SJCRH30 (cell line): ENCODE results near the genes C1orf210, CDC20 and PTPRF.

- RAMPAGE, long total RNA, result no peak
Observed at GRCh38 chr1:42298681-42299801, 36.0 kb downstream of the FOXJ3 start.

DNA sequence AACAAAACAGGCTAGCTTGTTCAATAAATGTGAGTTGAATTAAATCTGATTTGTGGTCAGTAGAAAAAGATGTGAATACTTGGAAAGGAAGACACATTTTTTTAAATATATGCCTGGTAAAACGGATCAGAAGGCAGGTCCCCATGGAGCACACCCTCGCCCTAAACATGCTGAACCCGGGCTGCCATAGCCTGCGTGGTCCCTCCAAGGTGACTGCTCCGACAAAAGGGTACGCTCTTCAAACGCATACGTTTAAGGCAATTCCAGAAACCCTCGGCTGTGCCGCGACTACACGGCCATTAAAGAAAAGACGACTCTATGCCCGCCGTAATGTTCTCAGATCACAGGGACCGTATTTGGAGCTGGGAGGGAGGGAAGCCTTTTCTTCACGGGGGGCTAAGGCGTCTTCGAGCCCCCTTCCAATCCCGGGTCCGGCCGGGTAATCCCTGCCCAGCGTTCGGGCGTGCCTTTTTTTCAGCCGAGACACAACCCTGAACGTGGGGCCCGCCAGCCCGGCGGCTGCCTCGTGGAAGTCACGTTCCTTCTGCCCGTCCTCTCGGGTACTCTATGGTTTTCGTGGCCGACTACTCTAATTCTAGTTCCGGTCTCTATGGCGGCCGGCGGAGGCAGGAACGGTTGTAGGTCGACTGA lies 482 bp upstream of the YBX1 start:
- RAMPAGE, long total RNA, result no peak

DNA sequence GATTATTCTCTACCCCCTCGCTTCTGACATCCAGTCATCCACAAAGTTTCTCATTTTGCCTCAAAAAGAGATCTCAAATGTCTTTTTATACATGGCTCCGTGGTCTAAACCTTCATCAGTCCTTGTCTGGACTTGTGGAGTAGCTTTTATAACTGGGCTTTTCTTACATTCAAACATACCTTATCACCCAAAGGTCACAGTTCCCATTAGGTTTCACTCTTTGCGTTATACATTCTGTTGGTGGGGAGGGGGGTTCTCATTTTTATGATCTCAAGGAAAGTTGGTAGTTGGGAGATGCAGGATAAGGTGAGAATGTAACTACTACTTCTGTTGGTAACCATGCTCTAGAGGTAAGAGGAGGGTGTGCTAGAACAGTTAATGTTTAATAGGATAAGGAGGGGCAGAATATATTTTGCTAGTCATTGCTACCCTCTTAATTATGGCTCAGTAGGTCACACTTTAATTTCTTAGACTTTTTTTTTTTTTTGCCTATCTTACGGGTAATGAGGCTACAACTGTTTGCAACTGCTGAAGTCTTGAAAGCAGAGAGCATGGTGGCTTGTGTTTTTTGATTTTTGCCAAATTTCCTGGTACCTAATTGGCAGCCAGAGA lies 10.7 kb downstream of the YBX1 start:
- RAMPAGE, long total RNA, result no peak

DNA sequence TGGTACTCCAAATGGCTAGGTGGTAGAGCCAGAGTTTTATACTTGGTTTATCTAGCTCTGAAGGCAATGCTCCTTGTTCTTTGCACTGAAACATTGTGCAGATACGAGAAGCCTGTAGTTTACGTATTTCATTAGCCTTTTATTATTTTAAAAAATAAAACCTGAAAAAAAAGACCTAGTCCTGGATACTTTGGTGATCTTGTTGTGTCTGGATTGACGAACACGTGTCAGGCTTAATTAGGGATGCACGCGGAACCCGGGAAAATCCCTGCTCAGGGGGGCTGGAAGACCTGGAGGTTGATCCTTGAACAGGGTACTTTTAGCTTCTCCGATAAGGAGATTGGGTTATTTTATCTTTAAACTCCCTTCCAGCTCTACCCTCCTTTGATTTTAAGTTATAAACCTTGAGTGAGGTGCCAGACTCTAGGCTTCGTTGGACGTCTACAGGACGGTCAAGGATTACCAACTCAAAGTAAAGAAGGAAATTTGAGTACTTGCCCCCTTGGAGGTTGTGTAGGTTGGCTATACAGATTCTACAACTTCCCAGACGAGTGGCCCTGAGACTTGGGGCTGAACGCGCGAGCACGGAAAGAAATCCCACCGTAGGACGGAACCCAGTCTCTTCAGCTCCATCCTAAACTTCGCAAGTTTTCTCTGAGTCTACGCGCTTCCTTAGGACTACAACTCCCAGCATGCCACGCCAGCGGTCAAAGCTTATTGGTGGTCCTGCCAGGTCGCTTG lies 484 bp upstream of the ZNF691 start:
- RAMPAGE, long total RNA, result start-site peak on the minus strand centred at position 652 of the sequence, 34 bp wide, 169 and 37 reads in 2 replicates

DNA sequence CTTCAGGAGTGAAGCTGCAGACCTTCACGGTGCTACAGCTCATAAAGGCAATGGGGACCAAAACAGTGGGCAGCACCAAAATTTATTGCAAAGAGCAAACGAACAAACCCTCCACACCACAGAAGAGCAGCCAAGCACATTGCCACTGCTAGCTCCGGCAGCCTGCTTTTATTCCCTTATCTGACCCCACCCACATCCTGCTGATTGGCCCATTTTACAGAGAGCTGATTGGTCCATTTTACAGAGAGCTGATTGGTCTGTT lies 42.5 kb downstream of the SLC2A1 start:
- RAMPAGE, long total RNA, result no peak

DNA sequence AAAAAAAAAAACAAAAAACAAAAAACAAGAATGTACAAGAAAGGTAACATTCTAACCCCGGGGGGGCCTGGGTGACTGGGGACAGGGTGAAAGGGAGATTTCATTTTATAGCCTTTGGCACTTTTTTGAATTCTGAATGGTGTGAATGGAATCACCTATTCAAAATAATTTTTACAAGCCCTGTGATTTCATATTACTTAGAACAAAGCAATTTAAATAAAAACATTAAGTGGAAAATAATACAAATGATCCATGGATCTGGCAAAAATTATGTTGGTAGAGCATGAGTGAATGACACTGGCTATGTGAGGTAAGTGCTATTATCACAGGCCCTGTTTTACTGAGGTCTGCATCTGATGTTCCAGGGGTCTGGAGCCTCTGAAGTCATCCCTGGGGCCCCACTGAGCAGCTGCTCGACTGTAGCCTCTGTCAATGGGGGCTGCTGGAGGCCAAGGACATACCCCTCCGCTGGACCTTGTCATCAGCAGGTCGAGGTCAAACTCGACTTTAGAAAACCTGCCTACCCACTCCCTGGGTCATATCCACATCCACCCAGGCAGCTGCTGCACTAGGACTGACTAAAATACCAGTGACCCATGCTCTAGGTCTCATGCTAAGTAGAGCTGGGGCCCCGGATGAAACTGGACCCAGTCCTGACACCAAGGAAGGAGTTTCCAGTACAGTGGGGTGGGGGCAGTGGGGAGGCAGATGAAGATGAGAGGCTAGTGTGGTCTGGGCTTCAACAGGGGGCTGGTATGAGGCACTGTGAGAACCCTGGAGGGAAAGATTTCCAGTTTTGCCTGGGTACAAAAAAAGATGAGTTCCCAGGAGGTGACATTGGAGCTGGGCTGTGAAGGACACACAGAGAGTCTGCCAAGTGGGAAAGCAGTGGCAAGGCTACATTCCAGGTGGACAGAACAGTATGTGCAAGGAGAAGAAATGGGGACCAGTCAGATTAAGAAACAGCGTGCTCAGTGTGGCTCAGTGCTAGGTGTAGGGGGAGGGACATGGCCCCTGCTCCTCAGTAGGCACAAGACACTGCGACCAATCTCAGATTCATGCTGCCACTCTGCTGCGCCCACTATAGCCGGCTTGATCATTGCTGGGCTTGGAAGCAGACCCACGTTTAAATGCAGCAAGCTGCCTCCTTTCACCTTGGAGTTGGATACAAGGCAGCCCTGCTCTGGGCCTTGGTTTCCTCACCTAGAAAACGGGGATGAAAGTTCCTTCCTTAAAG lies 12.5 kb downstream of the SLC2A1 start:
- RAMPAGE, long total RNA, result no peak

GRCh38 chr1:43067774-43068649 lies 79.7 kb upstream of the CFAP144 start:
- RAMPAGE, long total RNA, result no peak

DNA sequence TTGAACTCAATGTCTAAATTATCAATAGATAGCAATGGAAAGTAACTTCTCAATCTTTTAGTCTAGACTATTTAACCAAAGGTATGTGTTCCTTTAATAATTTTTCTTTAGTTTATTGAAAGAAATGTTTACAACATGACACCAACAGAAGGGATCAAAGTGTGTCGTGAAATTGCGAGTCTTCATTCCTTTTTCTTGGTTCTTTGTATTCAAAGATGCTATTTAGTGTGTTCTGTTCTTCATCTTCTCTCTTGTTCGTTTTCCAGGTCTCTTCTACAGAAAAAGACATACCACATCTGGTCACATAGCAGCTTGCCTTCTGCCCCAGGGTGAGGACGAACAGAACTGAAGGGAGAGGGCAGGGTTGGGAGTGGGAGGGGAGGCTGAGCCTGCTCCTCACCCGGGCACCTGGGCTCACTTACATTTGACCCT lies 7.9 kb downstream of the EBNA1BP2 start:
- RAMPAGE, long total RNA, result no peak

DNA sequence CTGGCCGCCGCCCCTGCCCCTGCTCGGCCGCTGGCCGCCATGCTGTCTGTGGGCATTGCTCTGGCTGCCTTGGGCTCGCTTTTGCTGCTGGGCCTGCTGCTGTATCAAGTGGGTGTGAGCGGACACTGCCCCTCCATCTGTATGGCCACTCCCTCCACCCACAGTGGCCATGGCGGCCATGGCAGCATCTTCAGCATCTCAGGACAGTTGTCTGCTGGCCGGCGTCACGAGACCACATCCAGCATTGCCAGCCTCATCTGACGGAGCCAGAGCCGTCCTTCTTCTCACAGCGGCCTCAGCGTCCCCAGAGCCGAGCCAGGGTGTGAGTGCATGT lies 3.3 kb downstream of the TMEM125 start:
- RAMPAGE, long total RNA, result no peak

GRCh38 chr1:43285443-43286244 lies at the start of gene C1orf210:
Gene C1orf210 (minus strand): TSS chr1:43285581.
- RAMPAGE, long total RNA, result no peak

DNA sequence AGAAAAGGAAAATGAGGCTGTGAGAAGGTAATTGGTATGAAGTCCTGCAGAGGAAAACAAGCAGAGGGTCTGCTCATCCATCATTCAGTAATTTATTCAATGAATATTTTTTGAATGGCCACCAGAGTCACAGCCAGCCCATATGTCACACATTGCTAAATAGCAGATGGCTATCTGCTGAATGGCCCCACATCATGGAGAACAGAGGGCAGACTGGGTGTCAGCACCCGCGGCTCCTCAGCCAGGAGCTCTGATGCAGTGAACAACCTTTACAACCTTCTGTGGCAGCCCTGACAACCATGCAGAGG lies 2.6 kb upstream of the C1orf210 start:
- RAMPAGE, long total RNA, result no peak

DNA sequence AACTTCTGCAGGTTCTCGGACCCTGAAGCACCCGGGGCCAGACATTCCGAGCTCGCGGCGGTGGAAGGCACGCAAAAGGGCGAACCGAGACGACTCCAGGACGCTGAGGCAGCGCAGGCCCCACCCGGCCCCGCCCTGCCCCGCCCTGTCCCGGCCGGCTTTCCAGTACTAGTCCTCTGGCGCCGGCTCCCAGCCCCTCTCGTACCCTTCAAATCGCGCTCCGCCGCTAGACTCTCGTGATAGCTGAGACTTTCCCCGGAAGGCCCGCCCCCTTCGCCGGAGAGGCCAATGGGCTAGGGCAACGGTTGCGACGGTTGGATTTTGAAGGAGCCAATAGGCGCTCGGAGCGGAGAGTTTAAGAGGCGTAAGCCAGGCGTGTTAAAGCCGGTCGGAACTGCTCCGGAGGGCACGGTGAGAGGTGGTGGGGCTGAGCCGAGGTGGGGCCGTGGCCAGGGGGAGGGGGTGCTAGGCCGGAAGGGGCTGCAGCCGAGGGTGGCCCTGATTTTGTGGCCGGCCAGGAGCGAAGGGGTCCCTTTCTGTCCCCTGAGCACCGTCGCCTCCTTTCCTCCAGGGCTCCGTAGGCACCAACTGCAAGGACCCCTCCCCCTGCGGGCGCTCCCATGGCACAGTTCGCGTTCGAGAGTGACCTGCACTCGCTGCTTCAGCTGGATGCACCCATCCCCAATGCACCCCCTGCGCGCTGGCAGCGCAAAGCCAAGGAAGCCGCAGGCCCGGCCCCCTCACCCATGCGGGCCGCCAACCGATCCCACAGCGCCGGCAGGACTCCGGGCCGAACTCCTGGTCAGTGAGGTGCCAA lies at the start of gene CDC20:
CDC20 (plus strand) TSS at position 386 of the 817 bp plus-strand sequence.
- RAMPAGE, long total RNA, result start-site peak on the plus strand centred at position 371 of the sequence, 71 bp wide, 1,367 and 137 reads in 2 replicates

GRCh38 chr1:43448095-43448783 lies 5.5 kb downstream of the HYI start:
- RAMPAGE, long total RNA, result no peak

GRCh38 chr1:43530600-43531205 lies at the start of gene PTPRF:
Gene PTPRF (plus strand): TSS chr1:43530883.
- RAMPAGE, long total RNA, result no peak

GRCh38 chr1:43531206-43532019 lies 730 bp downstream of the PTPRF start:
- RAMPAGE, long total RNA, result no peak

DNA sequence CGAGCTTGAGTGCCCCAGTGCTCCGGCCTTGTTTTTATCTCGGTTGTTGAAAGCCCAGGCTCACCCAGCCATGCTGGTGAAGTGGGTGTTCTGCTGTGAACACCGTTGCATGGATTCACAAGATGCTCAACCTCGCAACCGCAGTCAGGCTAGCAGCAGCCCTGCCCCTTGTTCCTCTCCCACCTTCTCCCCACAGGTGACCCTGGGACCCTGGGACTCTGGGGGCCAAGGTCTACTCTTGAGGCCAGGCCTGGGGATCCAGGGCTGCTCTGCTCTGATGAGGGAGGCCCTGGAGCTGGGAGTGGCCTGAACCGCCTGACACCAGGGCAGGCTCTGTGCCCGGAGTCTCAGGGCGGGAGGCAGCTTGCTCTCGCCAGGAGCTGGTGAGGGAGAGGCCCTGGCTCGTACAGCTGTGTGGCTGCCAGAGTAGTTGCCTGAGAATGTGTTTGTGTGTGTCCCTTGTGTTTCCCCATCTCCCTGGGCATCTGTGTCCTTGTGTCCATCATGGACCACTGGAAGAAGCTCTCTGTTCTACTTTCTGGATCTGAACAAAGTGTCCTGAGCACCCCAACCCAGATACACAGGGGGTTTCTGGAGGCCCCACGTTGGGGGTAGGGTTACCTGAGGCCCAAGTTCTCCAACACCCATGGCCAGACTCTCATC lies 11.3 kb downstream of the PTPRF start:
- RAMPAGE, long total RNA, result no peak

DNA sequence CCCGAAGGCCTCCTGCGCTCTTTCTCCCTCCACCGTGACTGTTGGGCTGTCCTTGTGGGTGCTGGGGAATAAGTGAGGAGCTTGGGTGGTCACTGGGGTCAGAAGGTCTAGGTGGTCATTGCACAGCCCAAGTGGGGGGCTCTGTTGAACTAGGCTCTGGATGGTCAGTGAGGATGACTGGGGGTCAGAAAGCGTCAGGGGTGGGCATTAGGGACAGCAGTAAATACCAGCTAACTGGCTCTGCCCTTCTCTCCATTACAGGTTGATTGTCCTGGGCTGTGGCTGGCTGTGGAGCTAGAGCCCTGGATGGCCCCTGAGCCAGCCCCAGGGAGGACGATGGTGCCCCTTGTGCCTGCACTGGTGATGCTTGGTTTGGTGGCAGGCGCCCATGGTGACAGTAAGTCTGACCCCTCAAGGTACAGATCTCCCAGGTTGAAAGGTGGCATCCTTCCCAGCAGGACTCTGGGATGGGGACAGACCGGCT lies 14.1 kb downstream of the PTPRF start:
- RAMPAGE, long total RNA, result no peak

DNA sequence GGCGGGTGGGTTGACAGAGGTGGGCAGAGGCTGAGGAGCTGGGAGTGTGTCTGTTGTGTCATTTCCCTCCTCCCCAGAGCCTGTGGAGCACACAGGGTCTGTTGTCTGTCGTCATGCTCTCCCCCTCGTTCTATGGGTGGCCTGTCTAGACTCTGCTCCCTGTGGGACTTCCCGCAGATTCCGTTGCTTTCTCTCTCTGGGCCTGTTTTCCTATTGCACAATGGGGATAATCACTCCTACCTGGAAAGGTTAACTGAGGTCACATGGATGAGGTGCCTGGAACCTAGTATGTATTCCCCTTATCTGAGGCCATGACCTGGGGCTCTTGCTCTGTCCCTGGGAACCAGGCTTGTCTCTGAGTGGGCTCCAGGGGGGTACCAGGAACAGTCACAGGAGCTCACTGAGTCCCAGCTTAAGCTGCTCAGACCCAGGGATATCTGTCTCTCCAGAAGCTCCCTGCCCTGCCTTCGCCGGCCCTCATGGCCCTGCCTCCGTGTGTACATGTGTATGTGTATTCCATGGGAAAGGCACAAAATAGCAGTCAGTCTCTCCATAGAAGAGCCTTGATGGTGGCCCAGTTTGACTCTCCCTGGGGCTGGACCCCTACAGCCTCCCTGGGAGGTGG lies 17.8 kb downstream of the PTPRF start:
- RAMPAGE, long total RNA, result no peak

GRCh38 chr1:43557764-43558241 lies 27.1 kb downstream of the PTPRF start:
- RAMPAGE, long total RNA, result no peak

DNA sequence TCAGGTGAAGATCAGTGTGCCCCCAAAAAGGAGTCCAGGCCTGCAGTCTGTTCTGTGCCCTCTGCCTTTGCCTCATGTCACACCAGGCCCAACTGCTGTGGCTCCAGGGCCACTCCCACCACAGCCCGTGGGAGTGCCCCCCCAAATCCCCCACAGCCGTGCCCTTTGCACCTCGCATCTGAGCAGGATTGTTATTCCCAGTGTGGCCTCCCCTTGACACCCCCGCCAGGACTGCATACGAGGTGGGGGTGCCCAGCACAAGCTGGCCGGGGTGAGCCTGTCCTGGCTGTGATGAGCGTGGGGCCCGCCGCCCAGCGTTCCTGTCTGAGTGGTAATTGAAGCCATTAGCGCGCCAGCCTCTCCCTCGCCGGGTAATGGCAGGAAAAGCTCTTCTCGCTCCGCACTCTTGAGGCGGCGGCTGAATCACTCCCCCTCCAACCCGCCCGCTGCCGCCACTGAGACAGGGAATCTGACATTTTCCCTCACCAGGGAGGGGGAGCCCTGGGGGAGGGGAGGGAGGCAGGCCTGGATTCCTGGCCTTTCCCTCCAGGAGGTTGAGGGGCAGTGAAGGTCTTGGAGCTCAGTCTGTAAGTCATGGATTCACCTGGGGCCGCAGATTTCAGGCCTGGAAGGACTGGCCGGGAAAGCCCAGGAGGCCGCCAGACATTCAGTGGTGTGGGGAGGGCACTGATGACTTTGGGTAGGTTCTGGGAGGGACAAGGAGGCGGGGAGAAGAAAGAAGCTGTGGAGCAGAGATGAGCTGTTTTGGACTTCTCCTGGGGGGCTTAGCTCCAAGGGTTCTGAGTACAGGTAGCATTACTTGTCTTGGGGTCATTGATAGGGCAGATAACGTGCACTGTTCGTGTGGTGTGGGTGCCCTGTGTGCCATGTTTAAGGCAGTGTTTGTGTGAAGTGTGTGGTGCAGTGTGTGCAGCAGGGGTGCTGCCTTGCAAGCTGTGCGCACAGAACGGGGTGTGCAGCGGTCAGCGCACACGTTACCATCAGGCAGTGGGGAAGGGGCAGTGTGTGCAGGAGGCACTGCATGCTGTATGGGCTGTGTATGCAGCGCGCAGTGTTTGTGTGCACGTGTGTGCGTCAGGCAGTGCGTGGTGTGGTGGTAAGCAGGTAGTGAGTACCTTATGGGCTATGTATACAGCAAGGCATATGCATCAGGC lies 28.0 kb downstream of the PTPRF start:
- RAMPAGE, long total RNA, result no peak